ReNcell CX (cell line): ENCODE measurements around the gene VGLL4.

DNA sequence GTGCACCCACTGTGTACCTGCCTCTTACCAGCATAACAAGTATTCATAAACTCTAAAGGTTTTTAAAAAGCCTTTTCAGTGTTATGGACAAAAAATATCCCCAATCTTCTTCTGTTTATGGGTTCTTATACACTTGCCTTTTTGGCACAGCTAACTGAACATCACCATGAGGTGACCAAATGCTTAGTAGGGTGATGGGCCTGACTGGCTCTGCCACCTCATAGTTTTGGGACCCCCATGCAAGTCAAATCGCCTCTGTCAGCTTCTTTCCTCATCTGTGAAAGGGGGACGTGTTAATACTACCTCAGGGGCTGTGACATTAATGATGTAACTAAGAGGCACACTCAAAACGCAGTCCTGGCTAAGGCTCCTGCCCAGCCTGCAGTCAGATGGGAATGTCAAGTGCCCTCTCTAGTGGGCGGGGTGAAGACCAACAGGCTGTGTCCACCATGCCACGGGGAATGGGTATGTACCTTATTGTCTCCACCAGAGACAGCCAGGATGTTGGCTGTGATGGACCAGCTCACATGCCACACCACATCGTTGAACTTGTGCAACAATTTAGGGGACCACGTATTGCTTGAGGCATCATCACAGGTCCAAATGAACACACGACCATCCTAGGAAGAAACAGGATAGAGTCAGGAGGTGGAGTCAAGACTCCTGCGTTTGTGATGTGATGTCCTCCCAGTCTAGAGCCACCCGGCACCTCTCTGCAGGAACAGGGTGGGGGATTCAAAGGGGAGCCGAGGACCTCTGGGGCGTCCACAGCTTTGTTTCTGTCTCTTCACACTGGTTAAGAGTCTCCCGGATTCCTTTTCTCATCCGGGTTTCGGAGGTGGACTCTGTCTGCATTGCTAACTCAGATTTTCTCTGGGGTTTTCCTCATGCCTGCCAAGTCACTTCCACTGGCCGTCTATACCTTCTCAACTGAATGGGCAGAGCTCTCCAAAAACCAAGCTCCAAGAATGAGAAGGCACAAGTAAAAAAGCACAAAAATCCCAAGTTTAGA lies 11.1 kb upstream of the GHRL start:
- PRO-cap, result no peak

DNA sequence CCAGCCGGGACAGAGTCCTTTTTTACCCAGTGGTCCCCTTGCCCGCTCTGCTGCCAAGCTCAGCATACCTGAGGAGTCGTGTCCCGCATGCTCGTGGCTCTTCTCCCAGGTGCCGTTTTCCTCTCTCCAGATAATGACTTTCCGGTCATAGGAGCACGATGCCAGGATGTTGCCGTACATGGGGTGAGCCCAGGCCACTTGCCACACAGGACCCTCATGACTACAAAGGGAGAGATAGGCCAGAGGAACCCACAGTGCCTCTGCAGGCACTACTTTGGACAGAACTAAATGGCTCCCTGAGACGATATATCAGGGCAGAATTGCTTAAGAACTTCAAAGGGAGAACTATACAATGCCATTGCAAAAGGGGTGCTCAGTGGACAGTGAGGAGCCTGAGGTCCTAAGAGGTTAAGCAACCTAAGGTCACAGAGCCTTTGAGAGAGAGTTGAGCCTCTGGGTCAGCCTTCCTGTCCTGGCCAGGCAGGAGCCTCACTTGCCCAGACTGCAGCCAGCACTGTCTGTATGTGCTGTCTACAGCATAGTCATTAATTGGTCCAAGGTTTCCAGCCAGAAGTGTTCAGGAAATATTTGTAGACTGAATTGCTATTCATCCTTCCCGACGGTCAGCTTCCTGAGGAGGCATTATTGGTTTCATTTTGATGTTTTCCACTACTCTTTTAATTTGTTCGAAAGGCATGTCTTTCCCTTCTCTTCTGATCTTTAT lies 8.2 kb downstream of the SEC13 start:
- PRO-cap, result no peak

DNA sequence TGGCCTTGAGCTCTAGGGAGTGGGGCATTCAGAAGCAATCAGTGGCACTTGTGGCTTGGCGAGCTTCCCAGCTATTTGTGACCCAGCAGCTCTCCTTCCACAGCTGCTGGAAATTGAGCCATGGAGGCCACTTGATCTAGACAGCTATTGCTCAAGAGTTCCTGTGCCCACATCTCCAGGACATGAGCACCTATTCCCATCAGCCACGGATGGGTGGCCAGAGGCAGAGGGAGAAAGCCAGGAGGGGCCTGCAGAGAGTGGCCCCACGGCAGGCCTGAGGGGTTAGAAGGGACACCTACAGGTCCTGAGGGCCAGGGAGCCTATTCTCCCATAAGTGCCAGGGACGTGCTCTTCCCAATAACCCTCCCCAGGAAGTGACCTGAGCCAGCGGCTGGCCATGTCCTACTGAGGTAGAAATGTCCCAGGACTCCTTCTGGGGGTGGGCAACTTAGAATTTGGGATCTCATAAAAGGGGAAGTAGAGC lies 34.0 kb upstream of the SLC6A1 start:
- PRO-cap, result no peak

DNA sequence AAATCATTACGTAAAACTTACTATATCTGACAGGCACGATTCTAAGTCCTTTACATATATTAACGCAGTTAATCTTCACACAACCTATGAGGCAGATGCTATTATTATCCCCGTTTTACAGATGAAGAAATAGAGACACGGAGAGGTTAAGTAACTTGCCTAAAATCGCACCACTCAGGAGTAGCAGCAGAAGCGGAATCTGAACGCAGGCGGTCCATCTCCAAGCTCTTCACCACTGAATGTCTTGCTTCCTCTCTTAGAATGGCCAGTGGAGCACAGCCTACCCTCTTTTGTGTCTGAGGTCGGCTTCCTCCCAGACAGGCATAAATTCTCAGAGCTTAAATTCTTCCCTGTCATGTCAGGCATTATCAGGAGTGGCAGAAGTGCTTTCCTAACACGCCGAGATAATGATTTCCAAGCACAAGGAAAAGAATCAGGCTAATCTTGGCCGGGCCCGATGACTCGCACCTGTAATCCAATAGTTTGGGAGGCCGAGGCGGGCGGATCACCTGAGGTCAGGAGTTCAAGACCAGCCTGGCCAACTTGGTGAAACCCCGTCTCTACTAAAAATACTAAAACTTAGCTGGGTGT lies 30.0 kb downstream of the HRH1 start:
- PRO-cap, result no peak

DNA sequence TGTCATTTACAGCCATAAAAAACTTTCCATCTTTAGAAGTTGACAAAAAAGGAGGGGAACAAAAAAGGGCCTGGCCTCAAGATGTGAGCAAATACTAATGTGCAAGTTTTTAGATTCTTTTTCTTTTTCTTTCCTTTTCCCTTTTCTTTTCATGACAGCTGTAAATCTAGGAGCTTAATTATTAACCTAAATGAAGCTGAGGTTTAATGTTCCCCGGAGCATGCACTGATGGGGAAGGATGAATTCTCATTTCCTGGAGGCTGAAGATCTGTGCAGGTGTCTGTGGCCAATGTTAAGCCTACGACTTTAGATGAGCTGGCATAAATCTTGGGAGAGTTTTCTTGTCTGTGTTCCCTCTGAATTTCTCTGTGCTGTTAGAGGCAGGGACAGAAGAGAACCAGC lies 118.9 kb downstream of the ATG7 start:
- PRO-cap, result no peak

DNA sequence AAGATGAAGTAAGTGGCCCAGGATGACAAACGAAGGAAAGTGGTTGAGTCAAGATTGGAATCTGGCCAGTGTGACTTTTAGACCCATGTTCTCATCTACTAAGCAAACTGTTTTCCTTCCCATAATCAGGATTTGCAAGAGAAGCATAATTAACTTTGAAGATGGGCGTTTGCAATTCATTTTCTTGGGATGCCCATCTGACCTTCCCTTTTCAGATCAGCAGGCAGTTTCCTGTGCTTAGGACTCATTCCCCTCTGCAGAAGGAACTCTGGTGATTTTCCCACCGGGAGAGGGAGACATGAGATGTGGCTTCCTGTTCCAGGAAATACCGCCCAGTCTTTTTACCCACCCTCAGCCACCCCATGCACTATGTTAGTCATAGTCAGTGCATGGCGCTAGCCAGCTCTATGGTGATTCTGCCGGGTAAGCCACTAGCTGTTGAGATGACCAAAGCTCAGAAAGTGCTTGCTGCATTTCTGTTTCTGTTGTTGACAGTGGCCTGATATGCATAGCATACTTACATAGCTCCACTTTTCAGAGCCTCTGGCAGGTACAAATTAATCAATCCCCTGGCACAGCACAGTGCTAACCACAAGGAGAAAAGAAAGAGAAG lies 129.4 kb downstream of the VGLL4 start:
- PRO-cap, result no peak

DNA sequence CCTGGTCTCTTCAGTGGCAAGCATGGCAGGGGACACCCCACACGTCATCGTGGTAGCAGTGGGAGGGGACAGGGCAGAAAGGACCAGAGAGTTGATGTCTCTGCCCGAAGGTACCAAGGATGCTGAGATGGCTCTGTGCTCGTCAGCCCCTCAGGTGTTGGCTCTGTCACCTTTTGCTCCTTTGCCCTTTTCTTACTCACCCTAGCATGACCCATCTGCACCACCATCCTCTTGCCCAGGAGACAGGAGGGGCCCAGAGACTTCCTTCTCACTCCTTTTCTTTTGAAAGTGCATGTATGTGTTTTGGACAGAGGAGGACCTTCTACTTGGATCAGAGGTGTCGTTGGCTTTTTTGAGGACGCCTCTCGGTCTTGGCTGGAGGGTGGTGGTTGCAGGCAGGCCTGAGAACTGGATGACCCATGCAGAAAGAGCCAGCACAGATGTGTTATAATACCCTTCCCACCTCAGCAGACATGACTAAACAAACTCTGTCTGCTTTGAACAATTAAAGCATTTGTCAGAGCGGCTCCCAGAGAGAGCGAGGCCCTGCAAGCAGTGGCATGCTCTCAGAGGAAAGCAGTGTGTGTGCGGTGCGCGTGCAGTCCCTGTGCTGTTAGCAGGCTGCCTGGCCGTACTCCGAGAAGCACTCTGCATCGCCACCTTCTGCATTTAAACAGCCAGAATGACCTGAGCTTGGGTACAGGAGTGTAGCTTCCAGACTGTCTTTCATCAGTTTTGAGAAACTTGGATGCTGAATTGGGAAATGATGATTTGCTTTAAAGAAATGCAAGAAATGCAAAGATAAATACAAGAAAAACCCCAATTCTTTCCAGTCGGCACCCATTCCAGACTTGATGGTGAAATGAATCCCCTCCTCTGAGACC lies 113.8 kb downstream of the VGLL4 start:
- PRO-cap, result no peak

DNA sequence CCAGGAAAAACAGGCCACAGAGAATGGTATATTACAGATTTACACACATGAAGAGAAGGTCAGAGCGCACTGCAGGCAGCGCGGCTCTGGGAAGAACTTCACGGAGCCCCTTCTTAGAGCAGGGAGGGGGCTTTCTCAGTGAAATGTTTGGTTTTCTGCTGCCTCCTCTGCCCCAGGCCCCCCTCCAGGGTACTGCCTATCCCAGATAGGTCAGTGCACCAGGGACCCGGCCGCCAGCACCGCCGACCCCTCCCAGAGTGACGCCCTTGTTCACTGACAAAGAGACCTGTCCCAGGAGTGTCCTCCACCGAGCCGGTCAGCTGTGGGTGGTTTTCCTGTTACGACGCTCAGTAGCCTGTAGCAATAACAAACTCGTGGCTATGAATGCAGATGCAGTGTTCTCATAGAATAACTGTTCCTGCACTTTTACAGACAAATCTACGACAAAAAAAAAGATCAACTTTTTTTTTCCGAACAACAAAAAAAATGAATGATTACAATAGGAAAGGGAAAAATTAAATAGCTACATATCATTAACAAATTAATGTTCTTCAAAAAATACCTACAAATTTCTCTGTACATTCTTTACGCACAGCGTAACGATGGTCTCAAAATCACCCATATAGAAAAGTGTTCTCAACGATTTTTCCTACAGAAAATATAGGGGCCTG lies 87.4 kb downstream of the VGLL4 start:
- PRO-cap, result no peak

- PRO-cap, result no peak
Measured at GRCh38 chr3:11609963-11610794, 33.5 kb downstream of the VGLL4 start.

GRCh38 chr3:11643218-11644351 lies at the start of gene VGLL4:
Gene VGLL4 (minus strand): TSS chr3:11643915.
- PRO-cap, result bidirectional peak, plus-strand start at chr3:11643289, minus-strand start at chr3:11643297; bidirectional peak, plus-strand start at chr3:11643979, minus-strand start at chr3:11643900

DNA sequence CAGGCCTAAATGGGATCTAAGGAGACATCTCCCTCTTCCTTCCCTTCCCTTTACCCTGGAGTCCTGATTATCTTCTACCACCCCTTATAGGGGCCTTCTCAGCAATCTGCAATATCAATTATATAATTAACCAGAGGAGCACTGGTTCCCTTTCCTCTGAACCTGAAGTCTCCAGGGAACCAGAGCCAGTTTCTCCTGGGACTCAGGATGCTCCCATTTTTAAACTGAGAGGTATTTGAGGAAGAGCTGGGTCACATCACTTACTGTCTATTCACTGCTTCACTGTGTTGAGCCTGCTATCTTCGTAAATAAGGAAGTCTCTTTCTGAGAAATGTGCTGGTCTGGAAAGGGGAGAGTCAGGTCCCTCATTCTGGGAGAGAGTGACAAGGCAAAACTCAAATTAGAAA lies 11.3 kb upstream of the TIMP4 start:
- PRO-cap, result no peak

GRCh38 chr3:12187311-12188399 lies 28.9 kb upstream of the TIMP4 start:
- PRO-cap, result no peak

- PRO-cap, result no peak
Measured at GRCh38 chr3:12356938-12357368, 68.1 kb downstream of the PPARG start.

DNA sequence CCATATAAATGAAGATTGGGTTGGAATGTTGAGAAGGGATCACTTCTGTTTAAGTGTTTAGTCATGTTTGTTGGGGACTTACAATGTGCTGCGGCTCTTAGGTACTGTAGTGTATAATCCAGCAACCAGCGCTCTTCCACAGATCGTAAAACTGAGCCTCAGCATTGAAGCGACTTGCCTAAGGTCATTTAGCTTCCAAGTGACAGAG lies 1.8 kb downstream of the MKRN2 start:
- PRO-cap, result no peak

DNA sequence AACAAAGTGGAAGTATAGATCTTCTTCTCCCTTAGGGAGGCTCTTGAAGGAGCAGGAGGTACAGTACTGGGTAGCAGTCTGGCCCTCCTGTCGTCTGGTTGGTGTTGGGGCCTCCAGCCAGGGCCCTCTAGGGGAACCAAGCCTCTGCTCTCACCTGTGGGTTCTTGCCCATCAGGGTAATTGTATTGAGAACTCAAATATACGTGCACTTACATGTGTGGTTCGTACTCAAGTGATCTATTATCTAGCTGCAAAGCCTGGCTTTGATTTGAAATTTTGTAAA lies 25.9 kb downstream of the MKRN2 start:
- PRO-cap, result no peak

- PRO-cap, result unidirectional peak, minus-strand start at chr3:12797089
Measured at GRCh38 chr3:12796895-12797783, 659 bp downstream of the CAND2 start.

DNA sequence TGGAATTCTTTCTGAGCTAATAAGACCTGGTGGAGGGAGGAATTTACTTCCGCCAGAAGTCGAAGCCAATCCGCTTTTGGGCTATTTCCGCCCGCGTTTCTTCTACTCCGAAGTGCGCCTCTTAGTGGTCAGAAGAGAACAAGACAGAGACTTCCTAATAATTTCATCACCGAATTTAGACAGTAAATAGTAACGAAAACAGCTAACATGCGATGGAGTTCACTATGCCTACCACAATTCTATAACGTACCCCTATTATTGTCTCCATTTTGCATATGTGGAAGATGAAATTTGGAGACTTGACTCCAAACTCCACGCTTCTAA lies 356 bp upstream of the RPL32 start:
- PRO-cap, result no peak

GRCh38 chr3:12900012-12900439 lies 58.7 kb upstream of the RPL32 start:
- PRO-cap, result no peak

DNA sequence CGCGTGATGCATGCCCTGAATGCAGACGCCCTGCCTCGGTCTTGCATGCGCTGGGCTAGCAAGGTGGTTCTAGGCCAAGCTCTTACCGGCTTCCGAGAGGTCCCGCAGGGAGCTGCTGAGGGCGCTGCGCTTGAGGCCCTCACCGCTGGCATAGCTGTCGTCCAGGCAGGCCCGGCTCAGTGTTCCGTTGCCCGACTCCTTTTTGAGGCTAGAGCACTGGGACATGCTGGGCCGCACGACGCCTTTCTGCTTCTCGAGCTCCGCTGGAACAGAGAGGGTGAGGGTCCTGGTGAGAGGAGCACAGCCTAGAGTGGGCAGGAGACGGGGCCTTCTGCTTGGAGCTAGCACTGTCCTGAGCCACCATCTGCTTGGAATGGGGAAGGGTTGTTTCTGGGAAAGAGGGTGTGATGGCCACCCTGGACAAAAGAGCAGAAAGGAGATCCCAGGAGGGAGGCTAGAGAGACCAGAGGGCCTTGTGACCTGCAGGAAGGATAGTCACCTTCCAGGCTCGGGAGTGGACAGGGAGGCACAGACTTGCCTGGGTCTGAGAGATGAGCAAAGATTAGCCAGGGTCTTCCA lies 67.0 kb upstream of the RPL32 start:
- PRO-cap, result no peak

GRCh38 chr3:12920419-12920769 lies 79.0 kb upstream of the RPL32 start:
- PRO-cap, result no peak